Measurements from ENCODE around the gene RAVER2.

GRCh38 chr1:61869472-61870135 lies 127.3 kb downstream of the PATJ start:
- RRBS = no CpG with 5 or more reads among the region's 16 CpGs

DNA sequence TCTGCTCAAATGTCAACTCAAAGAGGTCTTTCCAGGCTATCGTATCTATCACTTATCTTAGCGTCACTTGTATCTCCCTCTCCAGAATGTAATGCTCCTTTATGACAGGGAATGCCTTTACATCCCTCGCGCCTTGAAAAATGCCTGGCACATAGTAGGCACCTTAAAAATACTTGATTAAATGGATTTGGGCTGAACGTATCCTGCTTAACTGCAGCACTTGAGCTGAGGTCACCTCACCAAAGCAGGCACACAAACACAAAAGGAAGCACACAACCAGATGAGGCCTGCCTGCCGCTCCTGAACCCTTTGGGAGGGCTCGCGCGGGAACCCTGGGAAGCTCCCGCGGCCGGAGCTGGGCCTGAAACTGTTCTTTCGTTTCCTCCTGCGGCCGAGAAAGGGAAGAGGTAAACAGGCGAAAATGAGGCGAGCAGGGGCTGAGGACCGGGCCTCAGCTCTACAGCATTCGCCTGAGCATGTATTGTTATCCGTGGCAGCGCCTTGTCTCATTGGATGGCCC lies 1.1 kb upstream of the USP1 start:
- RRBS = 0% methylated on average over 5 of the region's 21 CpGs

DNA sequence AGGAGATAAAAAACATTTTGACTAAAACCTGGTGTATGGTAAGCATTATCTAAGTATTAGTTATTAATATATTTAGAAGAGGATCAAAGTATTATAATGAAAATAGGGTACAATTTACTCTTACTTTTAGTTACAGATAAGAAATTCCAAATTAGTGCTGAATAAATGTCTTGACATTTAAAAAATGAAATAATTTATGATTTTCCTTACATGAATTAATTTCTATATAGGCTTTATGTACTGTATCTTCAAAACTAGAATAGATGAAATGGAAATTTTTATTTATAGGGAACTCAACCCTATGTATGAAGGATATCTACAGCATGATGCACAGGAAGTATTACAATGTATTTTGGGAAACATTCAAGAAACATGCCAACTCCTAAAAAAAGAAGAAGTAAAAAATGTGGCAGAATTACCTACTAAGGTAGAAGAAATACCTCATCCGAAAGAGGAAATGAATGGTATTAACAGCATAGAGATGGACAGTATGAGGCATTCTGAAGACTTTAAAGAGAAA lies 7.7 kb downstream of the USP1 start:
- RRBS = no CpG with 5 or more reads among the region's 1 CpG

GRCh38 chr1:62815011-62815353 lies 31.1 kb downstream of the ATG4C start:
- RRBS = no CpG with 5 or more reads among the region's 2 CpGs

- RRBS = 33% methylated on average over 4 of the region's 32 CpGs
Measured at GRCh38 chr1:63329380-63329994, 7.1 kb downstream of the FOXD3 start.

DNA sequence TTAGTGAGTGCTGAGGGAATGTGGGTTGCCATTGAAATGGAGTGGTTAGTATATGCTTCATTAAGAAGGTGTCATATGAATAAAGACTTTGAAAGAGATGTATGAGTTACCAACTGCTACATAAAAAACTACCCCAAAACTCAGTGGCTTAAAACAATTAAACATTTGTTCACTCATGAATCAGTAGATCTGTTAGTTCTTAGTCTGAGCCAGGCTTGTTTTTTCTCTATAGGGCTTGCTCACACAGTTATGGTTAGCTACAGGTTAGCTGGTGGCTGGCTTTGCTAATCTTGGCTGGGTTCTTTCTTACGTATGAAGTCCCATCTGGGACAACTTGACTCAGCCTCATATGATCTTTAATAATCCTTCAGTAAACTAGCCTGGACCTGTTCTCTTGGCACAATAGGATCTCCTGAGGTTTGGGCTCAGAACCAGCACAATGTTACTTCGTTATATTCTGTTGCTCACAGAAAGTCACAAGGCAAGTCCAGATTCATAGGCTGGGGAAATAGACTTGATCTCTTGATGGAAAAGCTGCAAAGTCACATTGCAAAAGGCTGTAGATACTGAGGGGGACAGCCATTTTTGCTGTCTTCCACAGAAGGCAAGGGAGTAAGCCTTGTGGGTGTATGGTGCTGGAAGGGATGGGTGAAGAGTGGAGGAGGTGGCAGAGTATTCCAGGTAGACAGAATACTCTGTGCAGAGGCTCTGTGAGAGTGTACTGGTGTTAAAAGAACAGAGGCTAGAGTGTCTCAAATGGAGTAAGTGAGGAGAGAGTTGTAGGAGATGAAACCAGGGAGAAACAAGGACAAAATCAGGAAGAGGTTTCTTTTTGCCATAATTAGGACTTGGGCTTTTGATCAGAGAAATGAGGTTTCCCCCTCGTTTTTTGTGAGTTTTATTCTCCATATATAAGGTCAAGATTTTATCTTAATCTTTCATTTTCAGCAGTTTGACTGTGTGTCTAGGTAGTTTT lies 24.4 kb downstream of the EFCAB7 start:
- RRBS = no CpG with 5 or more reads among the region's 3 CpGs

- RRBS = no CpG with 5 or more reads among the region's 3 CpGs
Measured at GRCh38 chr1:63775744-63776145, 1.9 kb downstream of the ROR1 start.

DNA sequence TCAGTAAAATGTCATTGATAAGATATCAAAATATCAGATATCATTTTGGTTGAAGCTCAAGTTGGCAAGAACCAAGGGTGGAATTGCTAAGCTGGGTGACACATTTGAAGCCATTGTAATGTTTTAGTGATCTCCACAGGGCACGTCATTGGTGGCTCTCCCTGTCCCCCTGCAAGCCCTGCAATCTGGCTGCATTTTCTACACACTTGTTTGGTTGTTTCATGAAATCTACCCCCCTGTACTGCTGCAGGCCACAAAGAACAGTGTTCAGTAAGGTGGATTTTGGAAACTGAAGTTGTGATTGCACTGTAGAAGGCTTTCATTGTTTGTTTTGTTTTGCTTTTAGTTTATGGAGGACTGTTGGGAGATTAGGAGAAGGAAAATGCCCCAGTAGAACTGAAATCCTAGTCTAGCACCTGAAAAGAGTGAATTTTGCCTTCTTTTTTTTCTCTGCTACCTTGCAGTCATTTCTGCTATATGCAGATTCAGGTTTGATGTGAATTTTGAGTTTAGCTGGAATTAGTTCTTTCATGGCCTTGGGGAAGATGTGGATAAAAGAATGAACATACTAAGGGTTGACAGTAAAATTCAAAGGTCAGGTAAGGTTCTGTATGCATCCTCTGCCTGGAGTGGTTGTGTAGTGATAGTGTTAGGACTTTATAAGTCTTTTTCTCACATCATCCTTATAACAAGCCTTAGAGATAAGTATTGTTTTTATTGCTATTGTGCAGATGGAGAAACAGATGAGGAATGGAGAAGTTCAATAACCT lies 46.5 kb downstream of the ROR1 start:
- RRBS = no CpG with 5 or more reads among the region's 1 CpG

GRCh38 chr1:63847024-63847789 lies 73.4 kb downstream of the ROR1 start:
- RRBS = no CpG with 5 or more reads among the region's 10 CpGs

- RRBS = no CpG with 5 or more reads among the region's 2 CpGs
Measured at GRCh38 chr1:63854165-63854506, 80.3 kb downstream of the ROR1 start.

DNA sequence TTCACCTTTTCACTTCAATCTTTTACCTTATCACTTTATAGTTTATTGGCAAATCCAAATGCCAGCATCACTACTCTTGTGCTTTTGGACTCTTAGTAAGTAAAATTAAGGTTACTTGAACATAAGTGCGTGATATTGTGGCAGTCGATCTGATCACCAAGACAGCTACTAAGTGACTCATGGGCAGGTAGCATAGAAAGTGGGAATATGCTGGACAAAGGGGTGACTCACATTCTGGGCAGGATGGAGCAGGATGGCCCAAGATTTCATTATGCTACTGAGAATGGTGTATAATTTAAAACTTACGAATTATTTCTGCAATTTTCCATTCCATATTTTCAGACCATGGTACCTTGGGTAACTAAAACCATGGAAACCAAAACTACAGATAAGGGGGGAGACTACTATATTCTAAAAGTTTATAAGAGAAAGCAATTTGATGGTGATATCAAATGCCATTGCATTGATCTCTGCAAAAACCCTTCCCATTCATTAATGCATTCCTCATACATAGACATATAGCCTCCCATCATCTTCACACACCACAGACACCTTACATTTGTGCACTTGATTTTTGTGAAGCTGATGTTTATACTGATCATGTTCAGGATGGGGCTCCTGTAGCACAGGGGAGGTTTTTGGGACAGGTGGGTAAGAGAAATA lies 120.3 kb downstream of the ROR1 start:
- RRBS = no CpG with 5 or more reads among the region's 3 CpGs

DNA sequence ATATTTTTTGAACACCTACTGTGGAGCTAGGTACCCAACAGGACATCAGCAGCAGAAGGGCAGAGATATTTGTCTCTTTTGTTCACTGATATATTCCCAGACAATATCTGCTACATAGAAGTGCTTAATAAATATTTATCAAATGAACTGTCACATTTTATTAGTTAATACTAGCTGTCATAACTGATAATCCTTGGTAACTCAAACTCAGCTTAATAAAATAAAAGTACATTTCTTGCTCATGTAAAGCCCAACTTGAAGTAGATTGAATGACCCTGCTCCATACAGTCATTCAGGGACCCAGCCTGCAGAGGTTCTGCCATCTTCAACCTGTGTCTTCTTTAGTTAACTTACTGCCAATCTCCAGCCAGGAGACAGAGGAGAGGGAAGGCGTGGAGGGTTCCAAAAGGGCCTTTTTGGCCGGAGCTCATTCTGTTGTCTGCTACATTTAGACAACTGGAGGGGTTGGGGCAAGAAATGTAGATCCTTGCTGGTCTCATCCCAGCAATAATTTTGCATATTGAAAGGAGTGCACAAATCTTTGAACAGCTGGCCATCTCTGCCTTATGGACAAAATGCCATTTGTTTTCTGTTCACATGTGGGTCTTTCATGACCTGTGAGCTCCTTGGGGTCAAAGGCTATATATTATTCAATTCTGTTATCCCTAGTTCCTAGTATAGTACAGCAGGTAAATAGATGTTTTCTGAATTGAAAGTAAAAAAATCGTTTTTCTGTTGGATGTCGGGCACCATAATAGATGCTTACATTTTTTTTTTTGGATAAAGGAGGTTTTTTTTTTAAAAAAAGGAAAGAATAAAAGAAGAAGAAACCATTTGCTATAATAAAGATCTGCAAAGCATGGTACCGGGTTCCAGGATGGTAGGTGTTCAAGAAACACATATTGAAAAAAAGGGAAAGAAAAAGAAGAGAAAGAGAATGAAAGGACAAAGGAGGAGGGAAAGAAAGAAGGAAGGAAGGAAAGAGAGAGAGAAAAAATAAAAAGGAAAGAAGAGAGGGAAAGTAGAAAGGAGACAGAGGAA lies 124.1 kb downstream of the ROR1 start:
- RRBS = no CpG with 5 or more reads among the region's 5 CpGs

GRCh38 chr1:64077845-64078910 lies 125.2 kb upstream of the UBE2U start:
- RRBS = no CpG with 5 or more reads among the region's 9 CpGs

- RRBS = under 1% methylated on average over 50 of the region's 89 CpGs
Measured at GRCh38 chr1:64744354-64745237, at the start of gene RAVER2. Gene RAVER2 (plus strand): TSS chr1:64745075.

GRCh38 chr1:64836447-64837375 lies 91.8 kb downstream of the RAVER2 start:
- RRBS = no CpG with 5 or more reads among the region's 14 CpGs

GRCh38 chr1:64875537-64875996 lies 90.8 kb downstream of the JAK1 start:
- RRBS = no CpG with 5 or more reads among the region's 6 CpGs

DNA sequence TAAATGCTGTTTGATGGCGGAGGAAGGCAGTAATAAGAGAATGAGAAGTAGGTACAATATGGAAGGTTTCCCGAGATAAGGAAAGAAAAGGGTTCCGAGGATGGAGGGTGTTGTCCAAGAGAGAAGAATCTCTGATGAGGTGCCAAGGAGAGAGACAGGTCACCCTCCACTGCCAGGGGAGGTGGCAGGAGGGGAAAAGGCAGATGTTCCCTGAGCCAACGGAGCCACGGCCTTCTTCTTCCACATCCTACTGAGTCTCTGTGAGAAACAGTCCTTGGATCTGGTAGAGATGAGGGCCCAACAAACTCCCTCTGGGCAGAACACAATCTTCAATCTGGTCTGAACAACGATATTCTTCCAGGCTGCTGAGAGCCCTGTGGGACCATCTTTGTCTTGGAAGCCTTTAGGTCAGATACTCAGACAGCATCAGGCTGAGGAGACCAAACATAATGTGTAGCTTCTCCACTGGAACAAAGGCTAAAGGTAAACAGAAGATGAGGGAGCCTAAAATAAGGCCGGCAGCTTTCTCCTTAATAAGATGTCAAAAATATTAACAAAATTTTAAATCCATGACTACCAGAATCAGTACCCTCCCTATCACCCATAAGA lies 90.2 kb downstream of the JAK1 start:
- RRBS = no CpG with 5 or more reads among the region's 7 CpGs

DNA sequence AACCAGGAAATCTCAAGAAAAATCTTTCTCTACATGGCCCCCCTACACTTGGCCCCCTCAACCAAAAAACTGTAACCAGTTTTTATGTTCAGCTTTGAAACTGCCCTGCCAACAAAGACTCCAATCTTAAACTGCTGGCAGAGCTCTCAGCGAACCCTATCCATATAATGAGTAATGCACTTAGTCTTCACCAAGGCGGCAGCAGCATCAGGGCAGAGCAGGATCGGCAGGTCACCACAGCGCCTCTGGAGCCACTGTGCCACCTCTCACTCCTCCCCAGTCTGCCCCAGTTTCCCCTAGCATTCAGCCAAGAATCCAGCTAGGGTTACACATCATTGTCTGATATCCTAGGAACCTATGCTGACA lies 71.6 kb downstream of the JAK1 start:
- RRBS = no CpG with 5 or more reads among the region's 4 CpGs

DNA sequence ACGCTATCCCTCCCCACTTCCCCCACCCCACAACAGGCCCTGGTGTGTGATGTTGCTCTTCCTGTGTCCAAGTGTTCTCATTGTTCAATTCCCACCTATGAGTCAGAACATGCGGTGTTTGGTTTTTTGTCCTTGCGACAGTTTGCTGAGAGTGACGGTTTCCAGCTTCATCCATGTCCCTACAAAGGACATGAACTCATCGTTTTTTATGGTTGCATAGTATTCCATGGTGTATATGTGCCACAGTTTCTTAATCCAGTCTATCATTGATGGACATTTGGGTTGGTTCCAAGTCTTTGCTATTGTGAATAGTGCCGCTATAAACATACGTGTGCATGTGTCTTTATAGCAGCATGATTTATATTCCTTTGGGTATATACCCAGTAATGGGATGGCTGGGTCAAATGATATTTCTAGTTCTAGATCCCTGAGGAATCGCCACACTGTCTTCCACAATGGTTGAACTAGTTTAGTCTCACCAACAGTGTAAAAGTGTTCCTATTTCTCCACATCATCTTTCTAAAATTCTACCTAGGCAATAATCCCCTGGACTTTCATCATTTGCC lies 47.1 kb downstream of the JAK1 start:
- RRBS = no CpG with 5 or more reads among the region's 8 CpGs

DNA sequence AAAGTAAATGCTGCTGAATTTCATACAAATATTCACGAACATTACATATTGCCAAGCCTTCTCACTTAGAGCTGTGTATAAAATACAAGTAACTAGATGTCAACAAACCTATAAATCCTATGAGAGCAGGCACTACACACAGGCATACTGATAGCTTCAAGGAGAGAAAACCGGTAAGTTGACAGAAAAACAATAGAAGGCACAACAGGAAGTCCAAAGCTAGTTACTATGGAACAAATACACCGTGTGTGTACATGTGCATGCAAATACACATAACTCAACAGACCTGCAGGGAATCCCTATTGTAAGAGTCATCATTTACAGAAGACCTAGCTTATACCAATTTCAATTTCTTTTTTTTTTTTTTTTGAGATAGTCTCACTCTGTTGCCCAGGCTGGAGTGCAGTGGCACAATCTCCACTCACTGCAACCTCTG lies 26.4 kb downstream of the JAK1 start:
- RRBS = no CpG with 5 or more reads among the region's 3 CpGs

Data from epithelial cell of prostate (primary cell).